Cardiac septum (tissue), 1 donor: ENCODE results near the gene MCAM.

DNA sequence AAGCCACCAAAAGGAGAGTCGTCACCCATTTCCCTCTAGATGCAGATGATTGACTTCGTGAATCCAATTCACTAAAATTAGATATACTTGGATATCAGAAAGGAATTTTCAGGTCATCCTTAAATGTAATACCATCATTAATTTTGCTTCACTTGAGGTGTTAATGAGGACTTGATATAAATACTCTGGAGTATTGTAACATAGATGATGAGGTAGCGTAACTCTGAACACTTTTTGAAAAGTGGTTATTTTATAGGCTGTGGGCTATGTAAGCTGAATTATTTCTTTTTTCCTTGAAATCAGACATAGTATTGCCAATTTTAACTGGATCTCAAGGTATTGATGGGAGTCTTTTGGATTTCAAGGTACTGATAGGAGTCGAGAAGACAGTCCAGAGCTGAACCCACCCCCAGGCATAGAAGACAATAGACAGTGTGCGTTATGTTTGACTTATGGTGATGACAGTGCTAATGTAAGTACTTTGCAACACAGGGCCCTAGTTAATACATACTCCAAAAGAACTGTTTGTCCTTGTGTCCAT is 31.3 kb upstream of the TTC36 start:
- PRO-cap = no peak

GRCh38 chr11:118621975-118622792 is 14.8 kb downstream of the PHLDB1 start:
- PRO-cap = bidirectional peak, plus-strand start at chr11:118622537, minus-strand start at chr11:118622432

- PRO-cap = no peak
These were observed 20.9 kb downstream of the PHLDB1 start for GRCh38 chr11:118628349-118628700.

GRCh38 chr11:118630919-118631703 is 23.7 kb downstream of the PHLDB1 start:
- PRO-cap = no peak

DNA sequence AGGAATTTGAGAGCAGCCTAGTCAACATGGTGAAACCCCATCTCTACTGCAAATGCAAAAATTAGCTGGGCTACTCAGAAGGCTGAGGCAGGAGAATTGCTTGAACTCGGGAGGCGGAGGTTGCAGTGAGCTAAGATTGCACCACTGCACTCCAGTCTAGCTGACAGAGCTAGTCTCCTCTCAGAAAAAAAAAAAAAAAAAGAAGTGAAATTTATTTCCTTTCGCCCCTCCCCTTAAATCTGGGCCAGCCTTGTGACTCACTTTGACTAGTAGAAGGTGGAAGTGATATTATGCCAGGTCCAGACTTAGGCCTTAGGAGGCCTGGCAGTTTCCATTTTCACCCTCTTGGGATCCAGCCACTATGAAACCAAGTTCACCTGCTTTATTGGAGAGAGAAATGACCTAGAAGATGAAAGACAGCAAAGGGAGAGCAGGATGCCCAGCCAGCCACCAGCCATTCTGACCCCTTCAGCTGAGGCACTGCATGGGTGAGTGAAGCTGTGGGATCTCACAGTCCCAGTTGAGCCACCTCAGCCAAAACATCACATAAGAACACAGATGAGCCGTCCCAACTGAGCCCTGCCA is 20.8 kb upstream of the TREH start:
- PRO-cap = no peak

DNA sequence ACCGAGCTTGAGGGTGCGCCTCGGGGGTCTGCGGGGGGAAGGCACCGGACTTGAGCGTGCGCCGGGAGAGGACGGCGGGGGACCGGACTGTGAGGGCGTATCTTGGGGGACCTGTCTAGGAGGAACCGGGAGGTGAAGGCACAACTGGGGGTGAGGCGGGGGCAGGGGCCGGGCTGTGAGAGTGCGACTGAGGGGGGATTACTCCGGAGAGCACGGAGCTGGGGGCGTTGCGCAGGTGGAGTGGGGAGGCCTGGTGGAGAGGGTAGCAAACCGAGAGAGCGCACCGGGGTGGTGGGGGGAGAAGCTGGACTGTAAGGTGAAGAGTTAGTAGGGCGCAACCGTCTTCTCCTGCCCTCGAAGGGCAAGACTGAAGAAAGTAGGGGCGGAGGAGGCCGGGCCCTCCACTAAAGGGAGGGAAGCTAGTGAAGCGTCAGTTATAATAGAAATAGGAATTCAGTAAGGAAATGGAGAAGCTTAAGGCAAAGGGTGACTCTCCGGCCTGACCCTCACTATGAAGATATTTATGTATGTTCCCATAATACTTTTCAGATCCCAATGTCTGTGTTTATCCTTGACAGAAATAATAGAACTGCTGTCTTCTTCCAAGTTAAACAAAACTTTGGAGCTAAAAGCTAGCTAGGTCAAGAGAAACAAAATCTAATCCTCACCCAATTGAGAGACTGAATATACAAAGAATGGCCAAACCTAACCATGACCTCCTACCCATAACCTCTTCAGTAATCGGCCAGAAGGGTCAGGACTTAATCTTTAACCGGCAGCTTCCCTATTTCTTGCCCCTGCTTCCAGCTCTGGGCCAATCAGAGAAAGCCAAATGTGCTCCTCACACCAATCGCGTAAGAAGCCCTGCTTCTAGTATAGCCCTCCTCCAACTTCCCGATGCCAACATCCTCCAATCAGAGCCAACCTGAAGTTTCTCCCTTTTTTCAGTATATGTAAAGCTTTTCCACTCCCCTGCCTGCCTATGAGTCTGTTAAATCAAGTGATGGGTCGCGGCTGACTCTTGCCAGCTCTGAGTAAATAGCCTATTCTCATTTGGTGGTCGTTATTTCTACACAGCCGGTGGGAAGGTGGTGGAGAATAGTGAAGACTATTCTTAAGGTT is 1.5 kb upstream of the DDX6 start:
- PRO-cap = unidirectional peak, minus-strand start at position 369 of the sequence; bidirectional peak, plus-strand start at position 983 of the sequence, minus-strand start at position 743 of the sequence

DNA sequence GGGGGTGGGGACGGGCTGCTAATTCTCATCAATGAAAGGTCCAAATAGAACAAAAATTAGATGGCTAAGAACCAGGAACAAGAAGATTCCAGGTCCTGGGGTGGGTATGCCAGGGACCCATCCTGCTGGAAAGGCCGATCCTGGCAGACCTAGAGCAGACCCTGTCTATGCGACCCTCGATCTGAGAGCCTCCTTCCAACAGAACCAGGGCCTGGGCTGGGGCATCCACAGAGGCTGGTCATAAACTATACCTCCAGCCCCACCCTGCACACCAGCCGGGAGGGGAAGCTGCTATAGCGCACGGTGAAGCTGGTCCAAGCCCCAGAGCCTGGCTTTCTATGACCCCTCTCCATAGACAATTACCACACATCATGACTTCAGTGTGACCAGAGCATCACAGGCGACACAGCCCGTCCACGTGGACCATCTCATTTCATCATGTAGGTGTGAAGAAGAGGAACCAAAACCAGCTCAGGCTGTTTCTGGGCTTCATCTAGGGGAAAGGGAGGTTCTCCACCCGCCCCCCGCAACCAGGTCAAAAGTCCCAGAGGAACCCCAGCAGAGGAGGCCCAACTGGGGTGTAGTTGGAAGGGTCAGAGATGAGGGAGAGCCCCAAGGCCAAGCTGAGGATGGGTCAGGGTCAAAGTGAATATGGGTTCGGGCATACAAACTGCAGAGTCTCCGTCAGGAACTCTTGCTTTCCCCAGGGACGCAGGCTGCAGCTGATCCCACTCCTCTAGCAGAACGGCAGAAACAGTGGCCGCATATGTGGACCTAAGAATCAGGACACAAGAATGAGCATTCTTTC is 3.0 kb downstream of the CXCR5 start:
- PRO-cap = no peak

DNA sequence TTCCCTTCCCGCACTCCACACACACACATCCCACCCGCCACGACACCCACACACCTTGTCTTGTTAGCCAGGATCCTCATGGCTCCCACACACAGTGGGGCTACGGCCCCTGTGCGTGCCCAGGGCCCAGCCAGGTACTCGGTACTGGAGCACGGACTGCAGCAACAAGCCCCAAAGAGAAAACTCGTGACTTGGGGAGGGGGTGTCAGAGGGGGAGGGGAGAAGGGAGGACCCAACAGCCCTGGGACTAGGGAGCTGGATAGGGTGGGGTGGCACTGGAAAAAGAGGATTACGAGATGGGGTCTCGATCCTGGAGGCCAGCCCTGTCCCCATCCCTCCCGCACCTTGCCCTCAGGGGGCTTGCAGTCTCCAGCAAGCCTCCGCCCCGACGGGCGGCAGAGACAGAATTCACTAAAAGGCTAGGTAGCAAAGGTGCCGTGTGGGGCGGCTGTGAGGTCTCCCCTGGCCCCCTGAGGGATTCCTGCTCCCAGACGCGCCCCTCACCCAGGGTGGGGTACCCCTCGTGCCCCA is 15.8 kb downstream of the BCL9L start:
- PRO-cap = no peak

GRCh38 chr11:119044115-119045278 is 12.5 kb downstream of the HYOU1 start:
- PRO-cap = no peak

DNA sequence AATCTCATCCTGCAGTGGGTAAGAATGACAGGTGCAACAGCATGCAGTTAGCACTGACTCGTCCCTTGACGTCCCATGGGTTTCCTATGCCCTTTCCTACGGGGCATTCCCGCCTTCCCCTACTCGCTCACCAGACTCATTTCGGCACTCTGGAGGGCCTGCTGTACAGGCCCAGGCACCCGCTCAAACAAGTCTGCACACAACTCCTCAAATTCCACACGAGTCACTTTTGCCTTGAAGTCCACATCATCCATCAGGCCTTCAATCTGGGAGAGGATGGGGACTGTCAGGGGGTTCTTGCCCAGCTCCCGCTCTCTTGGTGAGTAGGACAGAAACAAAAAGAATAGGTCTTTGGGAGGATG is 4.9 kb downstream of the HYOU1 start:
- PRO-cap = no peak

DNA sequence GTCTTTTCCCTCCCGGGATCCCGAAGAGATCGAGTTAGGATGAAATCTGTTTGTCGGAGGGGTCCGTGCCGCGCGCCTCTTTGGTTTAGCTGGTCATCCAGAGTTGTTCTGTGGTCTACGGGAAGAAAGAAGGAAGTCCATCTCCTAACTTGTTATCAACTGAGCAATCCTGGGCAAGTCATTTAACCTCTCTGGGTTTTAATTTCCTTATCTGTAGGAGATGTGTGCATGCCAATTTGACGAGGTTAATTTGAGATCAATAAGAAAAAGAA is 348 bp downstream of the VPS11 start:
- PRO-cap = no peak

- PRO-cap = no peak
These were observed 577 bp upstream of the NLRX1 start for GRCh38 chr11:119167851-119168444.

- PRO-cap = no peak
These were observed 926 bp downstream of the NLRX1 start for GRCh38 chr11:119169303-119169998.

DNA sequence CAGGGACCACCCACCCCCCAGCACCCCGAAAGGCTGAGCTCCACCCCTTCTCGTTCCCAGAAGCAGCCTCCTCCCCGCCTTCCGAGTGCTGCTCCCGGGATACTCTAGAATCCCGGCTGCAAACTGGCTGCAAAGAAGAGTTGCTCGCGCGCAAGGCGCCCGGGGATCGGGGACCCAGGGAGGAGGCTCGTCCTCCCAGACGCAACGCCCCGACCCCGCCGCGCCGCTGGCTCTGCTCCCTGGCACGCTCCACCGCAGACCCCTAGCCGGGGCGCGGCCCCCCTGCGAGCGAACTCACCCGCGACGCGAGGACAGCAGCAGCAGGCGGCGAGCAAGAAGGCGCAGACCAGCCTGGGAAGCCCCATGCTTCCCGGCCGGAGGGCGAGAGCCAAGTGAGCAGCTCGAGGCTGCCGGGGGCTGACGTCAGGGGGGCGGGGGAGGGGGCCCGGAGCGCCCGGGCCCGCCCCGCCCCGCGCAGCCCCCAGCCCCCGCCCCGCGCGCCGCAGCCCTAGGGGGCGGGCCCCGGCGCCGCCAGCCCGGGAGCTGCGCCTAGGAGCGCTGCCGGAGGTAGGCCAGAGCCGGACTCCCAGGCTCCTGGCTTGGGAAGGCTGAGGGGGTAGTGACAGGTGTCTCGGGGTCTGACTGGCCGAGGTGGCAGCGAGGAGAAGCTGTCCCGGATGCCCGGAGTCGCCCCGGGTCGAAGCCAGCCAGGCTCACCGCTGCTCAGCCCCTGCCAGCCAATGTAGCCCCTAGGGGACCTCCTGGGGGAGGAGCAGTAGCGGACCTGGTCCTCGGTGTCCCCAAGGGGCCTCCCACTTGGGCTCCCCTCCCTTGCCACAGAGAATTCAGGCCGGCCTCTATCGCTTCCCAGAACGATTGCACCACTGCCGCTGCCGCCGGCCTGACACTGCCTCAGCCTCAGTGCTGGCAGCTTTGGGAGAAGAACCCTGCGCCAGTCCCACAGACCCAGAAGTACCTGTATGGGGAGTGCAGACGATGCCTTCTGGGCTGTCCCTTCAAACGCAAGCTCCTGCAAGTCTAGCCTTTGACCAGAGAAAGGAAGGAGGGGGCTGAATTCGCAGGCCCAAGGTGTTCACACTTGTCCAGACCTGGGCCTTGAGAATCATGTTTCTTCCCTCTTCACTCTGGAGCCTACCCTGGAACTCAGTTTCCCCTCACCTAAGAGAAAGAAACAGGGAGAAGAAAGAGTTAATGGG is at the start of gene MCAM:
TSS of gene MCAM (minus strand) at position 394 of the 1,217 bp plus-strand sequence.
- PRO-cap = bidirectional peak, plus-strand start at position 539 of the sequence, minus-strand start at position 365 of the sequence; bidirectional peak, plus-strand start at position 870 of the sequence, minus-strand start at position 742 of the sequence

GRCh38 chr11:119356075-119357159 is 9.9 kb upstream of the MFRP start:
- PRO-cap = no peak

GRCh38 chr11:119368220-119369205 is 13.0 kb downstream of the USP2 start:
- PRO-cap = bidirectional peak, plus-strand start at chr11:119368565, minus-strand start at chr11:119368448; bidirectional peak, plus-strand start at chr11:119368901, minus-strand start at chr11:119368772

DNA sequence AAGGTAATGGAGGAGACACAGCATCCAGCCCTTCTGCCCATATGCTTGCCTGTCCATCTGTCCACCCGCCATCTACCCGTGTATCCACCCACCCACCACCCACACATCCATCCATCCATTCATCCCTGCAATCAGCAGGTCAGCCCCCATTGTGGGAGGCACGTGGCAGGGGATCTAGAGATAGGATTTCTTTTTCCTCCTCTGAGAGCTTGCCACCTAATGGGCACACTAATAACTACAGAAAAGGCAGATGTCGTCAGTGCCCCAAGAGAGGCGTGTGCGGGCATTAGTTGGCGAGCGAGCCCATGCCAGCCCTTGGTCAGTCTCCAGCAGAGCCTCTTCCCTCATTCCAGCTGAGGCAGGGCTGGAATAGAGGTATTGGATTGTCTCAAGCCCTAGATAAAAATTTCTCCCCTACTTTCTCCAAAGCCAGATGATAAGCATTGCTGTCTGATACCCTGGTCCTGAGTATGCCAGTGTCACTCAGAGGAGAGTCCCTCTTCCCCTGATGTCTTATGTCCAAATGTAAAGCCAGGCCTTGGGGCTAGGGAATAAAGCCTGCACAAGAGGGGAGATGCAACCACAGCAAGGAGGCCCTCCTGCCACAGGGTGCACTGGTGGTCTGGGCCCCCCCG is 9.7 kb downstream of the USP2 start:
- PRO-cap = no peak

DNA sequence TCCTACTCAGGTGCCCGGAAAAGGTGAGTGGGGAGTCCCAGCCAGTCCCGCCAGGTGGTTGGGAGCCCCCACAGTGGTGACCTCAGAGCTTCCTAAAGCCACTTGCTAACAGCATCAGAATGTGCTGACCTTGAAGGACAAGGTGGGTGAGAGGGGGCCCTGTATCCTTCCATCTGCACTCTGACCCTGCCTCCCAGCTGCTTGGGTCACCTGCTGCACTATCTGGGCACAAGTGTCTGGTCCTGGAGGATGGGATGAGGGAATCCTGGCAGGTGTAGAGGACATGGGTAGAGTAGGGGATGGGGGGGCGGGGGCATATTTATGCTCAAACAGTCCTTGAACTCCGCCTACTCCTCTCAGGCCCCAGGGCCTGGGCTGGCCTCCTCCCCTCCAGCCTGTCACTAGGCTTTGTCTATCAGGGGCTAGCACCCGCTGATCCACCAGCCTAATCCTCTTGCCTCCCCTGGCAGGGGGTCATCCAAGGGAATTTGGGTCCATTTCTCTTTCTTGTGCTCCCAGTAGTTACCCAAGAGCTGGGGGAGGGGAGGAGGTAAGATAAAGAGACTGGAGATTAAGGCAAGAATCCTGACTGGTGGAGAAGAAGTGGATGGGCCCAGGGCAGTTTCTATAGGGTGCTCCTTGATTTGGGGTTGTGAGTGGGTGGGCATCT is 3.3 kb downstream of the USP2 start:
- PRO-cap = bidirectional peak, plus-strand start at position 401 of the sequence, minus-strand start at position 256 of the sequence

DNA sequence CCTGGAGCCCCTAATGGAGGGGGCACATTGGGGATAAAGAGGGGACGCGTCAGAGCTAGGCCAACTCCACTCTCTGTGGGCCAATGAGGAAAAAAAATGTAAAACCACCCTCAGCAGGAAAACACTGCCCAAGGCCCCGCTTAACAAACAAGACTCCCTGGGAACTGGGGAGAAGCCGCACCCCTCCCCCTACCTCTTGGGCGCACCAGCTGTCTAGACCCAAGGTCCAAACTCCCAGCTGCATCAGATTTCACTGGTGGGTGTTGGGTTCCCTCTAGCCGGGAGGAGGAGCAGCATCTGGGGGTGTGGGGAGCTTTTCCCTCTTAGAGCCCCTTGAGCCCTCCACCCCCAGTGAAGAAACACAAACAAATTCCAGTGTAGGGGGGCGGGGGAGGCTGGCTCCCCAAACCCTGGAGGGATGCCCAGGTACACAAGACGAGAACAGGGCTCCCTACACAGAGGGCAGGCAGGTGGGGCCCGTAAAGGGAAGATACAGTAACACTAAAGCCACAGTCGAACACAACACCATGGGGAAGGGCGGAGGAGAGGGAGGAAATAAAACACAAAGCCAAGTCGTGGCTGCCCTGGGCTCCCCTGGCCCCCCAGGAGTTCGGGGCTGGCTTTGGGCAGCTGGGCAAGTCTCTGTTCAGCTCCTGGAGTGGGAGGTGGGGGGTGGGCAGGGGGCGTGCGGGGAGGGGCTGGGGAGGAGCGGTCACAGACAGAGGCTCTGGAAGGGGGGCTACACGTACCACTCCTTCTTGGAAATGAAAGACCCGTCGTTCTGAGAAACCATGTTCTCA is 64.8 kb downstream of the NECTIN1 start:
- PRO-cap = no peak

DNA sequence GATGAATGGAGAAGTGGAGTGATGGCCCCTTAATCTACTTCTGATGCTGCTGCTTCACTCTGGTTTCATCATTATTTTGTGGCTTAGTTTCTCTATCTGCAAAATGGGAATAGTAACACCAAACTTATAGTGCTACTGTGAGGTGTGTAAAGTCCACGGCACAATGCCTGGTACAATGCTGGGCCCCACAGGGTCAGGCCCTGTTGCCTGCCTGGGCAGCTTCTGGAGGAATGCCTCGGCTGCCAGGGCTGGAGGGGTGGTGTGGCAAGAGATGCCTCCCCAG is 10.8 kb upstream of the NECTIN1 start:
- PRO-cap = no peak